Measurements from ENCODE around the genes MEIG1, ST8SIA6 and MRC1.

- PRO-cap = no peak
- RAMPAGE, long total RNA, 4 experiments = no peak in any of the 4 experiments
These were observed 156.8 kb downstream of the FAM107B start for GRCh38 chr10:14618003-14618283.

DNA sequence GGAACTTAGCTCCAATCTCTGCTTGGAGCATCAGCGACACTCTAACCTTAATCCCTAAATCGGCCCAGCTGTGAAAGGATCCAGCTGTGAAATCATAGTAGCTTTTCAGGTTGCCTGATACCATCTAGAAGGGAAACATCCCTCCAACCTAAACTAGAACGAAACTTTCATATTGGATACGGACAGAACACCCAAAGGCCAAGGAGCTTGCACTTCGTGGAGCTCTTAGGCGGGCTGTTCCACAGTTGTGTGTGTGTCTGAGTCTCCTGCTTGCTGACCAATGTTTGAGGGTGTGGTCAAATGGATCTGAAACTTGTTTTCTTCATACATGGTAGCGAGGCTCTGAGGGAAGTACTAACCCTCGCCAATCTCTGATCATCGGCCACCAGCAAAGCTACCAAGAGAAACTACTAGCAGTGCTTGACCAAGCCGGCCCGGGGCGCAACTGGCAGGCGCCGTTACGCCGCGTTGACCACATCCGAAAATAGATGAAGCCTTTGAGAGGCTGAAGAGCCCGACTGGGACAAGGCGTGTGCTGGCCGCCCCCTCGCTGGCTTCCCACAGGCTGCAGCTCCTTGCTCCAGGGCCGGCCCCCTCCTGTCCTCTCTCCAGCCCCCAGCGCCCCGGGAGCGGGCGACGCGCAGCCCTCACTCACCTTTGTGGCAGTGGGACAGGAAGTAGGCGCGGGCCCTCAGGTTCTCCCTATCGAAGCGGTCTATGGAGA, 487 bp downstream of the DCLRE1C start:
- PRO-cap = bidirectional peak, plus-strand start at position 354 of the sequence, minus-strand start at position 251 of the sequence
- RAMPAGE, long total RNA, 4 experiments = start-site peak on the plus strand in 1 of 4 experiments, centred at position 350 of the sequence, 5 reads per replicate

GRCh38 chr10:14958924-14959829, at the start of gene MEIG1:
TSS of gene MEIG1 (plus strand) at chr10:14959388.
- PRO-cap = bidirectional peak, plus-strand start at chr10:14959391, minus-strand start at chr10:14959256; bidirectional peak, plus-strand start at chr10:14959678, minus-strand start at chr10:14959600
- RAMPAGE, long total RNA, 4 experiments = no peak in any of the 4 experiments

GRCh38 chr10:15344692-15345176, 26.4 kb downstream of the FAM171A1 start:
- PRO-cap = bidirectional peak, plus-strand start at chr10:15345120, minus-strand start at chr10:15344948
- RAMPAGE, long total RNA, 4 experiments = no peak in any of the 4 experiments

- PRO-cap = no peak
- RAMPAGE, long total RNA, 4 experiments = no peak in any of the 4 experiments
These were observed 22.0 kb downstream of the FAM171A1 start for GRCh38 chr10:15349131-15349509.

DNA sequence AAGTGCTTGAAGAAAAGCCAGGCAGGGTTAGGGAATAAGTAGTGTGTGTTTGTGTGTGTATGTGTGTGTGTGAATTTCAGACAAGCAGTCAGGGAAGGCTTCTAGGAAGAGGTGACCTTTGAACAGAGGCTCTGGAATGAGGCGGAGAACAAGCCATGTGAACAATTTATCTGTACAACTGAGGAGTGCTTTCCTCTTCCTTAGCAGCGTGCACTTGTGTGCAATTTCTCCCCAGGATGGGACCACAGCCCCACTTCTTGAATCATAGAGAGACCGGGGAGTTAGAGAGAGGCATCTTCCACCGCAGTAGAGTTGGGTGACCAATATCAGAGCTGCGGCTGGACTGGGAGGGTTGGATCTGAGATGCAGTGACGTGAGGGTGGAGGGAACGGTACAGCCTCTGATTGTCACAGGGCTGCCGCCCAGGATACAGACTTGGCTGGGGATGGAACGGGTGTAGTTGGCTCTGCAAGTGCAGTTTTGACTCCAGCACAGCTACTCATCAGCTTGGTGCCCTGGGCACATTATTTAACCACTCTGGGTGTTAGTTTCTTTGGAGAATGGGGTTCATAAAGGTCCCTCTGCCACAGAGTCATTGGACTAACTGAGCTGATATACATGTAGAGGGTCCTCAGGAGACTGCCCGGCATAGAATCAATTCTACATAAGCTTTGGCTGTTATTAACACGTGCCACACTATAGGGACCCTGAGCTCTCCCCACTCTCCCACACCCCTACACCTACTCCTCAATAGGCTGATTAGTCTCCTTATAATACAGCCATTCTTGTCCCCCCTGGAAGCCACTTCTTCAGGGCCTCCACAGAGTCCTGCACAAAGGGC, 69.4 kb upstream of the FAM171A1 start:
- PRO-cap = no peak
- RAMPAGE, long total RNA, 4 experiments = no peak in any of the 4 experiments

GRCh38 chr10:15468829-15469132, 97.7 kb upstream of the FAM171A1 start:
- PRO-cap = no peak
- RAMPAGE, long total RNA, 4 experiments = no peak in any of the 4 experiments

GRCh38 chr10:15603598-15603981, 116.1 kb downstream of the ITGA8 start:
- PRO-cap = no peak
- RAMPAGE, long total RNA, 4 experiments = no peak in any of the 4 experiments

GRCh38 chr10:15735599-15736225, 16.0 kb upstream of the ITGA8 start:
- PRO-cap = unidirectional peak, minus-strand start at chr10:15735929
- RAMPAGE, long total RNA, 4 experiments = no peak in any of the 4 experiments

DNA sequence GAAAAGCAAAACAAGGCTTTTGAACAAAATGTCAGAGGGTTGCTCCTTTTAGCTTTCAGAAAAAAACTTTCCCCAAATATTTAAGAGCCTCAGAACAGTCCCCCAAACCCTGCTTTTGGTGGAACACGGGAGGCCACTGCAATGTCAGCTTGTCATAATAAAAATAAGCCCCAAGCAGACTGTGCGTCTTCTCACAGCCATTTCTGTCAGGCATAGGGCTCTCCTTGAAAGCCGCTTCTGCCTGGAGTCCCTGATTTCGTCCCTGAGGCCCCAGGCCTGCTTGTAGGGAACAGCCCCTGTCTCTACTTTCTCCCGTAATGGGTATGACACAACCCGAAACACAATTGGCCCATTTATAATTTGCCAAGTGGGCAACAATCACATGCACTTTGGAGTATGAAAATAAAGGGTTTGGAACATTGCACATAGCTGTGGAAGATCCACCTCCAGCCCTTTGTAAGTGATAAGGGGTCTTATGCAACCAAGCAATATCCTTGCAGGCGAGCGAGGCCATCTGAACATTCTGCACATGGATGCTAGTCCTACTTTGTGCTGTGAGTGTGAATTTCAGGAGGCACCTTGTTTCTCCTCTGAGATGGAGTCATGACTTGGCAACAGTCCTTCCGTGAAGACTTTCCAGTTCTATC, 141.7 kb downstream of the CUBN start:
- PRO-cap = no peak
- RAMPAGE, long total RNA, 4 experiments = no peak in any of the 4 experiments

GRCh38 chr10:16995948-16996540, 133.6 kb downstream of the CUBN start:
- PRO-cap = no peak
- RAMPAGE, long total RNA, 4 experiments = no peak in any of the 4 experiments

- PRO-cap = no peak
- RAMPAGE, long total RNA, 4 experiments = no peak in any of the 4 experiments
These were observed 97.9 kb downstream of the CUBN start for GRCh38 chr10:17031604-17032223.

GRCh38 chr10:17200391-17200782, 1.1 kb downstream of the TRDMT1 start:
- PRO-cap = no peak
- RAMPAGE, long total RNA, 4 experiments = no peak in any of the 4 experiments

- PRO-cap = no peak
- RAMPAGE, long total RNA, 4 experiments = no peak in any of the 4 experiments
These were observed 45.1 kb downstream of the ST8SIA6 start for GRCh38 chr10:17409286-17409642.

DNA sequence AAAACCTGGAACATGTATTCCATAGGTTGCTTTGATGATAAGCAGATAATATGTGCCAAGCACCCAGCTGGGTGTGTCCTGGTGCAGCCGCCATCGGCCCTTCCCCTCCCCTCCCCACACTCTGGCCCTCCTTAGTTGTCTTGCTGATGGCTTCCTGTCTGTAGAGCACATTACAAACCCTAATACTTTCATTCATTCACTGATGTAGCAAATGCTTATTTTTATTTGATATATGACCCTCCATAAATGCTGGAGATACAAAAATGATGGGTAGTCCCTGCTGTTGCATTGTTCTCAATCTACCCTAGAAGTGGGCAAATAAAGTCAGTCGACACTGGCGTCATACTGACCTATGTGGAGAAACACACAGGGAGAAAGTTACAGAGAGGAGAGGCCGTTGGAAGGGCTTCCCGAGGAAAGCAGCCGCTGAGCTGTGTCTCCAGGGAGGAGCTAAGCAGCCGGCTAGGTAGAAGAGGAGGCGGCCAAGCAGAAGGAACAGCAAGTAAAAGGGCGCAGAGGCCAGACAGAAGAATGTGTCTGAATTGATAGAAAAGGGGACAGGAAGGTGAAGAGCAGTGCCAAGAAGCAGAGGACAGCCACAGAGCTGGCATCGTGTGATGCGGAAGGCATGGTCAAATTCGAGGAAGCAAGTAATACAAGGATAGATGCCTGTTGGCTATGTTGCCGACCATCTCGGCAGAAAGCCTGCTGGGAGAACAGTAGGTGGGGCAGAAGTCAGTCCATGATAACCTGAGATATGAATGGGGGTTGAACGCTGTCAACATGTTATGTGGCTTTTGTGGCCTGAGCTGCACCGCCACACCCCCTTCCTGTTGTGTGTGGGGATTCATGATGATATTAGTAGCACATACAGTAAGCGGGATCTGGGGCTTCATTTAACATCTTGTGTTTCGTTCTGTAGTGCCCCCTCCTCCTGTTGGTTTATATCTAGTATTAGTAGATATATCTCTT, 25.9 kb downstream of the ST8SIA6 start:
- PRO-cap = no peak
- RAMPAGE, long total RNA, 4 experiments = no peak in any of the 4 experiments

DNA sequence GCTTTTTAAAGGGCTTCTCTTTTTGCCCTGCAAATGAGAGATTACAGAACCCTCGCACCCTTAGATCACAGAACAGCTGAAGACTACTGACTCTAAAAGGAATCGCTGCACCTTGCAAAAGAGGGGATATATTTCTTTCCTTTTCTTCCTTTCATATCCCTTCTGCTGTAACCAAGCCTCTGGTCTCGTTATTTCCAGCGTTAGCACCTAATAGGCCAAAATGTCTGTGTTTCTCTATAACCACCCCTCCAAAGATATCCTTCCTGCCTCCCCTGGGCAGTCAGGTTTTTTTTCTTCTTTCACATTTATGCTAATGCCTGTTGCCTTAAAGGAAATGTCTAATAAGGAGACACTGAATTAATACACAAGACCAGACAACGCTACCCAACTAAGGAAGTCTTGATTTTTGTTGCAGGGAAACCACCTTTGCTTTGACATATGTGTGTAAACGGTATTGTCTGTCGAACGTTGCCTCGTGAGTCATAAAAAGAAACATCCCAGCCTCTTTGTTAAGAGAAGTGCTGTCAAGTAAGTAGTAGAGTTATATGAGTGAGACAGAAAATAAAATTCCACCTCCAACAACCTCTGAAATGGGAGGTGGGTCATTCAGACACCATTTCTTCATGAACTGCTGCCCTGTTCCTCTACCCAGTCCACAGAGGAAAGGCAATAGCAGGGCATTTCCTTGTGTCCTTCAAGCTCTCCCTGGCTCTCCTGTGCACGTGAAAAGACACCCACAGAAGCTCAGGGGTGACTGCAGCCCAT, 10.4 kb downstream of the ST8SIA6 start:
- PRO-cap = no peak
- RAMPAGE, long total RNA, 4 experiments = no peak in any of the 4 experiments

- PRO-cap = no peak
- RAMPAGE, long total RNA, 4 experiments = no peak in any of the 4 experiments
These were observed 4.5 kb downstream of the ST8SIA6 start for GRCh38 chr10:17449886-17450381.

DNA sequence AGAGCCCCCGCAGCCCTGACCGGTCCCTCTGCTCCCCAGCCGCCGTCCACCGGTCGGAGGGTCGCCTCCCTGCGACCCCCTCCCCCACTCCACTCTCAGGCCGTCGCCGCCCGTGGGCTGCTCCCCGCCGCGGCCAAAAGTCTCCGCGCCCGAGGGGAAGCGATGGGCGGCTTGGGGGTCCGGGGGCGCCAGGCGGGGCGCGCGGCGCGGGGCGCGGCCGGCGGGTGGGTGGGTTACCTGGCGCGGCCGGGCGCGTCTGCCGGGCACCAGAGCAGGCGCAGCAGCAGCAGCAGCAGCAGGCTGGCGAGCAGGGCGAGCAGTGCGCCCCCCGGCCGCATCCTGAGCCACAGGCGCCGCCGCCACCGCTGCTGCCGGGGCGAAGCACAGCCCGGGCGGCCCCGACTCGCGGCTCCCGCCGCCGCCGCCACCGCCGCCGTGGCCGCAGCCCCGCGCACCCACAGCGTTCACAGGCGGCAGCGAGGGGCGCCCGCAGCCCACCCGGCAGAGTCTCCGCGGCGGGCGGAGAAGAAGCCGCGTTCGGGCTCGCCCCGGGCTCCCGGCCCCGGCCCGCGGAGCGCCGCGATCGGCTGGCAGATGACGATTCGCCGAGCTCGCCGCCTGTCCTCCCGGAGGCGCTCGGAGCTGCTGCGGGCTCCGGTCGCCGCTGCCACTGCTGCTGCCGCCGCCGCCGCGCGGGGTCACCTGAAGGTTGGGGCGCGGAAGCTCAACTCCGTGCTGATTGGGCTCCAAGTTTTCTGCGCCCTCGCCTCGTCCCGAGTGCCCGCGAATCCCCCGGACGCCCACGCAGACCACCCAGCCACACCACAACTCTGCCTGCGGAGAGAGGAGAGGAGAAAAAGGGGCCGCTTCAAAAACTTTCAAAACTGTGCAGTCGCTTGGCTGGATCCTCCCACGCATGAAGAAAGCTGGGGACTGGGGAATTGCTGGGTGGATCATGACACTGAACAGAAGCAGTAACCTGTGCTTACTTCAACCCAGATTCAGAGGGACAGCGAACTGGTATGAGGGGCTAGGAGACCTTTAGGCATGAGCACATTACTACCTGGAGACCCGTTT, at the start of gene ST8SIA6:
Gene ST8SIA6, minus strand, starts transcription at position 678 of the 1,077 bp plus-strand sequence.
- PRO-cap = unidirectional peak, minus-strand start at position 678 of the sequence; unidirectional peak, minus-strand start at position 704 of the sequence
- RAMPAGE, long total RNA, 4 experiments = no peak in any of the 4 experiments

DNA sequence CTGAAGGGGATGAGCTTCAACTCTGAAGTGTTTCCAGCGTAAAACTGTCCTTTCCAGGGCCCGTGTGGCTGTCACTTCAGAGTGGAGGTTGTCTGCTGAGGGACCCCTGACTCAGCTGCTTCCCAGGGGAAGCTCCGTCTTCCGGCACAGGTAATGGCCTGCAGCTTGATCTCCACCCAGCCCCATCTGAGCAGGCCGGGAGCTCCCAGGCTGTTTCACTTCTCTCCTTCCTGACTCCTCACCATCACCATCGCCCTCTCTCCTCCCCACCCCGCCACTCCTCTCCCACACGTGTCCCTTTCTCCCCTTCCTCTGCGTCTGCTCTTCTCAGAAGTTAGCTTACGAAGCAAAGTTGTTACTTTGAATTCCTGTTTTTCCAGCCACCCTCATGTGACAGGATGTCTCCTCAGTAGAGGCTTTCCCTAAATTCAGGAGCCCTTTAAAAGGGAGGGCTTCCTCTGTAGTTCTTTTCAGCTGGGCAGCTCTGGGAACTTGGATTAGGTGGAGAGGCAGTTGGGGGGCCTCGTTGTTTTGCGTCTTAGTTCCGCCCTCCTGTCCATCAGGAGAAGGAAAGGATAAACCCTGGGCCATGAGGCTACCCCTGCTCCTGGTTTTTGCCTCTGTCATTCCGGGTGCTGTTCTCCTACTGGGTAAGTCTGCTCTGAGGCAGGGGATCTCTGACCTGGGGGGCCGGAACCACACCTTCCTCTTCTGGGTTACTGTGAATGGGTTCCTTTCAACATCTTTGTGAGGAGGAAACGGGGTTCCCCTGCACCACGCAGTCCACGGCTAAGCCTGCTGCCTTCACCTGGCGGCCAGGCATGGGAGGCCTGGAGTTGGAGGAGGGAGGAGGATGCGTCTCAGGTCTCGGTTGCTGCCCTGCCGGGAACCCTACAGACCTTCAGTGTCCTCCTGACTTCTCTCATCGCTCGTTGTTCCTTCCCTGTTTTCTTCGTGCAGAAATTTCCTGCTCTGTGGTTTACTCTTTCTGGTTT, at the start of gene MRC1:
Gene MRC1, plus strand, starts transcription at position 472 of the 995 bp plus-strand sequence.
- PRO-cap = bidirectional peak, plus-strand start at position 236 of the sequence, minus-strand start at position 188 of the sequence
- RAMPAGE, long total RNA, 4 experiments = start-site peak on the plus strand in 3 of 4 experiments, centred at positions 476 to 516 of the sequence, 76 to 954 reads per replicate

DNA sequence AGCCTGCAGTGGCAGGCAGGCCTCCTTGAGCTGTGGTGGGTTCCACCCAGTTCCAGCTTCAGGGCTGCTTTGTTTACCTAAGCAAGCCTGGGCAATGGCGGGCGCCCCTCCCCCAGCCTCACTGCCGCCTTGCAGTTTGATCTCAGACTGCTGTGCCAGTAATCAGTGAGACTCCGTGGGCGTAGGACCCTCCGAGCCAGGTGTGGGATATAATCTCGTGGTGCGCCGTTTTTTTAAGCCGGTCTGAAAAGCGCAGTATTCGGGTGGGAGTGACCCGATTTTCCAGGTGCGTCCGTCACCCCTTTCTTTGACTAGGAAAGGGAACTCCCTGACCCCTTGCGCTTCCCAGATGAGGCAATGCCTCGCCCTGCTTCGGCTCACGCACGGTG, 84.4 kb downstream of the SLC39A12 start:
- PRO-cap = no peak
- RAMPAGE, long total RNA, 4 experiments = no peak in any of the 4 experiments